BJ (cell line): Measurements from ENCODE around the genes CSTPP1, DDB2, NR1H3 and SPI1.

DNA sequence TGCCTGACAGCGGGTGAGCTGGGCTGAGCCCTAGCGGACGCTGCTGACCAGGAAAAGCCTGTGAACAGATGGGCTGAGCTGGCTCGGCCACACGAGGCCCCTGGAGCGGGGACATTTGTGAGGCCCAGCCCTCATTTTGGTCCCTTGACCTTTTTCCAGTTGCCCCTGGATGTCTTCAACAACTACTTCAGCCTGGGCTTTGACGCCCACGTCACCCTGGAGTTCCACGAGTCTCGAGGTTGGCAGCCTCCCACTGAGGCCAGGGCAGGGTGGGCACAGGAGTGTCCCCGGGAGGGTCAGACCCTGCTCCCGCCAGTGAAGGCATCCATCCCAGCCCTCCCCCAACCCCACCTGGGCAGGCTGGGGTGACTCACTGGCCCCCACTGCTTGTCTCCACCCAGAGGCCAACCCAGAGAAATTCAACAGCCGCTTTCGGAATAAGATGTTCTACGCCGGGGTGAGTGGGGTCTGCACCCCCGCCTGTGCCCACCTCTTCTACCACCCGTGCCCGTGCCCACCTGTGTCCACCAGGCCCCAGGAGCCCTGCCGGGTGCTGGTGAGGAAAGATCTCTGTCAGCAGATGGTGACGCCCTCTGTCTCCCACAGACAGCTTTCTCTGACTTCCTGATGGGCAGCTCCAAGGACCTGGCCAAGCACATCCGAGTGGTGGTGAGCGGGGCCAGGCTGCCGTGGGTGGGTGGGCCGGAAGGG, 7.3 kb upstream of the MDK start:
- CAGE, long polyA plus RNA = no peak
- RRBS = 81% methylated on average over 3 of the region's 25 CpGs

GRCh38 chr11:46380342-46381442, 777 bp upstream of the MDK start:
- CAGE, long polyA plus RNA = start-site peak on the plus strand at chr11:46380751-46381128, 66 and 24 reads in 2 replicates
- RRBS = 5% methylated on average over 36 of the region's 87 CpGs

DNA sequence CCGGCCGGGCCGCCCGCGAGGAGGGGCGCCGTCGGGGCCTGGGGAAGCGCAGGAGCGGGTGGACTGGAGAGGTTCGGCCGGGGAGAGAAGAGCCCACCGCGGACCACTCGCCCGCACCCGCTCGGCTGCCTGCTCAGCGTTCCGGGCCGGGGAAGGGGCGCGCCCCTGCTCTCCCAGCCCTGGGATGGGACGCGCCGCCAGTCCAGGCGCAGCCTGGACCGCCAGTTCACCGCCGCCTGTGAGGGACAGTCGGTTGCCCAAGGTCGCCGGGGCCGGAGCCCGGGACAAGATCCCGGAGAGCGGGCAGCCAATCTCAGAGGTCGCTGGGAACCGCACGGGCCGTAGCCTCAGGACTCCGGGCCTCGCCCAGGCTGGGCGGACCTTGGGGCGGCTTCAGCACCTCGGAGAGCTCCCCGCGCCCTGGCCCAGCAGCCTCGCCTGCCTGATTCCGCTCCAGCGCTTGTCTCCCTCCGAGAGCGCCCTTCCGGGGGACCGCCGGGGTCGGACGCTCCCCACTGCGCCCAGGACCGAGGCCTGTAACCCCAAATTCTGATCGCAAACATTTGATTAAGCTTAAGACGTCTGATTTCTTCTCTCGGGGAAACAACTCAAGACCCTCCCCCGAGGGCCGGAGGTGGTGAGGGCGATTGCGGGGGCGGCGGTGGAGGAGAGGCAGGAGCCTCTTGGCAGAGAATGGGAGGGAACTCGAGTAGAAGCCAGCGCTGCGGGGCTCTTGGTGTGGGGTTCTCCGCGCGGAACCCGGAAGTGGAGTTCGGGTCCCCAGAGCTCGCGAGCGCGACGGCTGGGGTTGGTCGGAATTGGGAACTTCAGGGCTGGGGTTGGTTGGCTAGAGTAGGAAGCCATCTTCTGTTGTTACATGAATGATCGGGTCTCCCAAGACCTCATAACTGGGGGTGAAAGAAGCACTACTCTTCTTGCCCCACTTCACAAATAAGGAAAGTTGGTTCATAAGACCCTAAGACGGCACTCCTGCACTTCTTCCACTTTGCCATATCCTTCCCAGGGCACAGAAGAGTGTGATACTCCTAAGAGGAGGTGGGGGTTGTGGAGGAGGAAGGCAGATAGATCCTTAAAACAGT, 1.1 kb upstream of the CHRM4 start:
- CAGE, long polyA plus RNA = no peak
- RRBS = 2% methylated on average over 26 of the region's 85 CpGs

GRCh38 chr11:46639227-46639981, 22.1 kb downstream of the ATG13 start:
- CAGE, long polyA plus RNA = no peak
- RRBS = no CpG with 5 or more reads among the region's 7 CpGs

- CAGE, long polyA plus RNA = no peak
- RRBS = 96% methylated on average over 3 of the region's 23 CpGs
These were observed 21.5 kb downstream of the ARHGAP1 start for GRCh38 chr11:46678629-46679659.

DNA sequence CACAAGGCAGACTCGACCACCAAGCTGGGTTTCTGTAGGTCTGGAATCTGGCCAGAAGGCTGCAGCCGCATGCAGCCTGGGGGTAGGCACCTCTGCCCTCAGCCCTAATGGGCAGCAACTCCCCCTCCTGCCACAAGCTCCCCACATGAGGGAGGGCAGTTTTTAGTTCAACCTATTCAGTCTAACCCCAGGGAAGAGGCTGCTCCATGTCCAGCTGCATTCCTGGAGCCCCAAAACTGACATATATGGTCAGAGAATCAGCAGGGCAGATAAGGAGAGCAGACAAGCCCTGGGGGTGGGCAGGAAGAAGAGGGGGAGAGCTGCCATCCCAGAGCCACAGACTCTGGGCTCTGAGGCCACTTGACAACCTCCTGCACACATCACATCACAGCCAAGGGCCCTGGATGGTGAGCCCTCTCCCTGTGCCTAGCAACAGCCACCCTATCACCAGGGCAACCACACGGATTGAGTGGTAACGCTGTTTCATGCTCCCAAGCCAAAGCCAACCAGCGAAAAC, 3.2 kb downstream of the ARHGAP1 start:
- CAGE, long polyA plus RNA = no peak
- RRBS = no CpG with 5 or more reads among the region's 5 CpGs

DNA sequence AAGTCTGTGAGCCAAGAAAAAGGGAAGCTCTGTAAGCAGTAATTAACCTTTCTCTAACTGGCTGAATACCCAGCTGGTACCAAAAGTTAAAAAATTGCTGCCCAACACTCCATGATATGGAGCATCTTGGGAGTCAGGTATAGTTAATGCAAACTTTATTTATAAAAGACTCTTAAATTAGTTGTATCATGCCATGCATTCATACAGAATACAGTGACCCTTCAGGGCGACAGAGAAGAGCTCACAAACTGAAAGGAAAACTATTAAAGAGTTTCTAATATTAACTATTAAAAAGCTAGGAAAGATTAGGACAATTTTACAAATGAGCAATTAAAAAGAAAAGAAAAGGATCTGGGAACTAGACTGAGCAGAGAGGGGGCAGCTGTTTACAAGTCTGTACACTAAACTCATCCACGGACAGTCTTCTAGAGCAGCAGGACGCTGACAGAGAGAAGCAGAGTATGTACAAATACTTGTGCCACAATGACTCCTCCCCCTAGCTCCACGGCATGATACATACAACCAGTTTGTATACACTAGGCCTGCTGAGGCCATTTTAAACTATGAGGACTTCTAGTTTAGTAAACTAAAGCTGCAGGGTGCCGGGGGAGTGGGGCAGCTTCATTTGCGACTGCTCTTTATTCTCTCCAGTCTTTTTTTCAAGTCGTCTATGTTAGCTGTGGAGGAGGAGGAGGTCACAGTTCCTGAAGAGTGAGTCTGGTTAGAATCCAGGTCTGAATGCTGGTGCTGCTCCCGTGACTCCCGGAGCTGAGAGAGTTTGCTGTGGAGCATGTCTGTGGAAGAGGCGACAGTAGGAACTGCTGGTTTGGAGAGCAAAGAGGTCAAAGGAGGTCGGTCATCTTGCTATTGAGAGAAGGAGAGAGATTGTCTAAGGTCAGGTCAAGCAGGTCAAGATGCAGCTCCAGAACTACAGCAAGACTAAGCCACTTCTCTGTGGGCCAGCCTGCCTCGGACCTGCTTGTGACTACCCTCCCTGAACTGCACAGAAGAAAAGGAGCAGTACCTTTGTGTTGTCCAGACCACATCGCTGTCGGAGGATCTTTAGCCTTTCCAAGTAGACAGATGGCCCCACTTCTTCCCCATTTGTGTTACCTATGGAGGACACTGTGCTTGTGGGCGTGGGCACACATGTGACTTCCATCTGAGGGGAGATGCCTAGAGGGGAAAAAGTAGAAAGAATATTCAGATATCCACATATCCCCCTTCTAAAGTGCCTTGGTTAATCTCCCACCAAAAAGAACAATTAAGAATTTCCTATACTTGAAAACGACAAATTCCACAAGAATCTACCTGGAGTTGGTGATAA, 24.9 kb downstream of the F2 start:
- CAGE, long polyA plus RNA = no peak
- RRBS = no CpG with 5 or more reads among the region's 16 CpGs

DNA sequence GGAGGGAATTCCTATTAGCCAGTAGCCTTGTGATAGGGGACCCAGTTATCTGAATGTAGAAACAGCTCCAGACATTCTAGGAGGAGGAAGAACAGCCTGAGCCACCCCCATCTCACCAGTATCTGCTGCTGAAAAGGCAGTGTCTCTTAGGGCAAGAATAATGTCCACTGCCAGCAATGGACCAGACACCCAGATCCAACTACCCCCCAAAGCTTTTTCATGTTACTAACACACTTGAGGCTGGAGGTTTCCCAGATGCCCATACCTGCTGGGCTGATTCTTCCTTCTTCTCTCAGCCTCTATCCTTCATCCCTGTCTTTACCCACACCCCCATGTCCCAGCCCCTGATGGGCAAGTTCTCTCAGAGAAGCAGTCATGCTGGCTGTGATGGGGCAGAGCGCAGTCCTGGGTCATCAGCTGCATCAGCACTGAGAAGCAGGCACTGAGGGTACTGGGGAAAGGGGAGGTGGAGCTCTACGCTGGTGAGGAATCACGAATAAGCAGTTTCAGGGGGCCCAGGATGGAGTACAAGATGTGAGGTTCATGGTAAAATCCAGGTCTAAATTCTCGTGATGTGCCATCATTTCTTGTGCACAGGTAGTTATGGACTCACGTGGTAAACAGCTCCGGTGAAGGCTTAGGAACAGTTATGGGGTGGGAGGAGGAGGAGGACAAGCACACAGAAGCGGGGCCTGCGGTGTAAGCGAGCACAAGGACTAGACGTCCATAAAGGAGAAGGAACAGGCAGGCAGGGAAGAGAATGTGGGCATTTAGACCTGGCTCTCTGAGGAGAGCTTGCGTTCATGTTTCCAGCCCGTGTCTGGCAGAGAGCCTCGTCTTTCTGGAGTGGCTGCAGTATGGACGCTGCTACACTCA, 12.4 kb upstream of the CKAP5 start:
- CAGE, long polyA plus RNA = no peak
- RRBS = no CpG with 5 or more reads among the region's 14 CpGs

- CAGE, long polyA plus RNA = no peak
- RRBS = 15% methylated on average over 2 of the region's 19 CpGs
These were observed 5.7 kb downstream of the LRP4 start for GRCh38 chr11:46912485-46913309.

DNA sequence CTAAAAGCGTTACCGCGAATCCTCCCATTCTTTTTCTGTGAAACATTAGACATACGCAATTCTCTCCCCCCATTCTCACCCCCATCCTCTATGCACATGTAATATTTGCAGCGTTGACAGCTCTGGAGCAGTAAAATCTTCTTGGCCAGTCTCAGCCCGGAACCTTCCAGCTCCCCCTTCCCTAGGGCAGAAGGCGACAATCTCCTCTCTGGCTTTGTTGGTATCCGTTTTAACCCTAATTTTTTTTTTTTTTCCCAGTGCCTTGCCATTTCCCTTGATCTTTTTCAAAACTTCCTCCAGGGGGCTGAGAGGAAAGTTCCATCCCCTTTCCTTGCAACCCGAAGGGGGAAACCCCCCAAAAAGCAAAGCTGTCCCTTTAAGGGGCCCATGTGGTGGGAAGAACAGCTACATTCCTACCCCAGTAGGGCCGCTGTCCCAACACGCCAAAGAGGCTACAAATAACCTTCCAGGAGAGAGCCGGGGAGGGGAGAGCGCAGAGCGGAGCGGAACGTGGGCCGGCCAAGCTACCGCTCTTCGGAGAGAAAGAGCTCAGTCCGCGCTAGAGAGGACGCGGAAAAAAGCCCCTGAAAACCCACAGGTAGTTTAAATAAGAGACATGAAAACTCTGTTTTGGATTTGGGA, 1.8 kb downstream of the LRP4 start:
- CAGE, long polyA plus RNA = no peak
- RRBS = no CpG with 5 or more reads among the region's 23 CpGs

- CAGE, long polyA plus RNA = start-site peak on the plus strand at chr11:46936729-46936808, 1,000 and 704 reads in 2 replicates
- RRBS = 2% methylated on average over 6 of the region's 42 CpGs
These were observed at the start of gene CSTPP1 for GRCh38 chr11:46936233-46937526. CSTPP1 (plus strand) TSS chr11:46936761.

DNA sequence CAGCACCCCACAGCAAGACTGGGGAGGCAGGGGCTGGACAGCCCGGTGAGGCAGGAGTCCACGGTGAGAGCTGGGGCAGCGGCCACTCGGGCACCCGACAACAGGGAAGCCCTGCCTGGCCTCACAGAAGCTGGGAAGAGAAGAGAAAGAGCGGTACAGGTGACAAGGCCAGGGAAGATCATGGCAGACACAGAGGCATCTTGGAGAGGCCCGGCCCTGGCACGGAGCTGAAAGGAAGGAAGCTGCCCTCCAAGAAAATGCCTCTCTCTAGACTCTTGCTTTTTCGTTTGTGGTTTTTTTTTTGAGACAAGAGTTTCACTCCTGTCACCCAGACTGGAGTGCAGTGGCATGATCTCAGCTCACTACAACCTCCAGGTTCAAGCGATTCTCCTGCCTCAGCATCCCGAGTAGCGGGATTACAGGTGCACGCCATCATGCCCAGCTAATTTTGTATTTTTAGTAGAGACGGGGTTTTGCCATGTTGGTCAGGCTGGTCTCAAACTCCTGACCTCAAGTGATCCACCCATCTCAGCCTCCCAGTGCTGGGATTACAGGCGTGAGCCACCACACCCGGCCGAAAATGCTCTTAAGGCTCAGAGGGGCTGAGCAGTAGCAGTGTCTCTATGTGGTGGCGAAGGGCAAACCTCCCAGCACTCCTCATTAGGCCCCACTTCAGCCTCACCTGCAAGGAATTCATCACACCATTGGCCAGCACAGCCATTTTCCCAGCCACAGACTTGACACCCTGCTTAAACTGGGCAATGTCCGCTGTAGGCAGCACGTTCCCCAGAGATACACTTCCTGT, 10.9 kb downstream of the ARFGAP2 start:
- CAGE, long polyA plus RNA = no peak
- RRBS = no CpG with 5 or more reads among the region's 20 CpGs

- CAGE, long polyA plus RNA = start-site peak on the plus strand at chr11:47214980-47215113, 308 and 223 reads in 2 replicates
- RRBS = 4% methylated on average over 4 of the region's 45 CpGs
These were observed at the start of gene DDB2 for GRCh38 chr11:47214901-47215972. DDB2 (plus strand) TSS chr11:47214974.

GRCh38 chr11:47257354-47258342, at the start of gene NR1H3:
NR1H3 (plus strand) TSS chr11:47257996.
- CAGE, long polyA plus RNA = no peak
- RRBS = no CpG with 5 or more reads among the region's 16 CpGs

DNA sequence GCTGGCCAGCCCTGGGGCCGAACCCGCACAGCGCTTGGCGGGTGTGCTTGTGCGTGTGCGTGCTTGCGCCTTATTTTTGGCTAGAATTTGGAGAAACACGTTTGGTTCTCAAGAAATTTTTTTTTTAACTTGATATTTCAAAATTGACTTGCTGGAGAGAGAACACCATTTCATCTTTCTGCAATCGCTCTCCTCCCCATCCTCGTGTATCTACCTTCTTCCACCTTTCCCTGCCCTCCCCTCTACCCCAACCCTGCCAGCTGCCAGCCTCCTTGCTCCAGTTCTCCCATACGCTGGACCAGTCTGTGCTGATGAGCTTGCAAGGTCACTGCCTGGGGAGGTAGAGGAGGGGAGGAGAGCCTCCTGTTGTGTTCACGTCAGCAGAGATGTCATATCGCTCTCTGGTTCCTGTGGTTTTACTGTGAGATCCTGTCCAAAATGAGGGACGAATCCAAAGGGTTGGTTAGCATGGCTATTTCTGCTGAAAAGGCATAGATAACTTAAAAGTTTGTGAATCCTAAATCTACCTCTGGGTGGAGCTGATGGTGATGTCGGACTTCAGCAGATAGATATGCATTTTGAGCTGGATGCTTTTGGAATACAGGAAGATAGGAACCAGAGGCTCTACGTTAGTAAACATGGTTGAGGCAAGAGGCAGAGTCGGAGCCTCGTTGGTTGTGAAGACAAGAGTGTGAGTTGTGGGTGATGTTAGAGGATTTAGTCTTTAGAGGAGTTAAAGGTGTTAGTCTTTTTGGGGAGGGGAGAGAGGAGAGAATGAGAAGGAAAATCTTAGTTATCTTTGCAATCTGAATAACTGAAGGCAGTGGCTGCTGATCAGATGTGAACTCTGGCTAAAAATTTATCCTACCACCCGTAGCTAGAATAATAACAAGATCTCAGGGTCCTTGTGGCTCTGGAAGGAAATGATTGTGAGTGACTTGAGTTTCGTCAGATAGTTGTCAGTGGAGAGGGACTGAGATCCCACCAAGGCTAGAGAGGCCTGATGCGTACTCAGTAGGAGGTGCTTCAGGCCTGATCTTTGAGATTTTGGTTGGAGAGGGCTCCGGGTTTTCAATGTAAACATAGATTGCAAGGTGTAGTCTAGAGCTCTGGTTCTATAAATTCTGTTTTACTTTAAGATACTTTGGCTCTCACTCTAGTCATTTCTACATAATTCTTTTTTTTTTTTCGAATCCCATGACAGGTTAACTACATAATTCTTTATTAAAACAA, 13.2 kb downstream of the NR1H3 start:
- CAGE, long polyA plus RNA = no peak
- RRBS = no CpG with 5 or more reads among the region's 23 CpGs

DNA sequence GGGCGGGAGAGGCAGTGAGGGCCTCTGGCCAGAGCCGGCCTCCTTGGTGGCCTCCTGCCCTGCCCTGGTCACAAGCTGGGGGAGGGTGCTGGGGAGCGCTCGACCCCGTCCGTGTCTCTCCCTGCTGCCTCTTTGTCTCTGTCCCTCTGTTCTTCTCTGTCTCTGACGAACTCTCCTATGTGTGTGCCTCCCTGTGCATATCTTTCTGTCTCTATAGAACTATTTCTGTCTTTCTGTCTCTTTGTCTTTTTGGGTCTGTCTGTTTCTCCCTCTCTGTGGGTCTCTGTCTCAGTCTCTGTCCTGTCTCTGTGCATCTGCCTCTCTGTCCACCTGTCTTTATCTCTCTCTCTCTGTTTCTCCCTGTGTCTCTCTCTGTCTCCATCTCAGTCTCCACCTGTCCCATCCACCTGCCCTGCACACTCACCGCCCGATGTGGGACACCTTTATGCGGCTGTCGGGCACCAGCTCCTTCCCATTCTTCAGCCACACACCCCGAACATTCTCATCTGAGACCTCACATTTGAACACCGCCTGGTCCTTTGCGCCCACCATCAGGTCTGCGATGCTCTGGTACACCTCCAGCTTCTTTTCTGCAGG, 10.8 kb downstream of the MYBPC3 start:
- CAGE, long polyA plus RNA = no peak
- RRBS = no CpG with 5 or more reads among the region's 15 CpGs

GRCh38 chr11:47354771-47355708, 2.5 kb upstream of the MYBPC3 start:
- CAGE, long polyA plus RNA = no peak
- RRBS = 3% methylated on average over 22 of the region's 67 CpGs

DNA sequence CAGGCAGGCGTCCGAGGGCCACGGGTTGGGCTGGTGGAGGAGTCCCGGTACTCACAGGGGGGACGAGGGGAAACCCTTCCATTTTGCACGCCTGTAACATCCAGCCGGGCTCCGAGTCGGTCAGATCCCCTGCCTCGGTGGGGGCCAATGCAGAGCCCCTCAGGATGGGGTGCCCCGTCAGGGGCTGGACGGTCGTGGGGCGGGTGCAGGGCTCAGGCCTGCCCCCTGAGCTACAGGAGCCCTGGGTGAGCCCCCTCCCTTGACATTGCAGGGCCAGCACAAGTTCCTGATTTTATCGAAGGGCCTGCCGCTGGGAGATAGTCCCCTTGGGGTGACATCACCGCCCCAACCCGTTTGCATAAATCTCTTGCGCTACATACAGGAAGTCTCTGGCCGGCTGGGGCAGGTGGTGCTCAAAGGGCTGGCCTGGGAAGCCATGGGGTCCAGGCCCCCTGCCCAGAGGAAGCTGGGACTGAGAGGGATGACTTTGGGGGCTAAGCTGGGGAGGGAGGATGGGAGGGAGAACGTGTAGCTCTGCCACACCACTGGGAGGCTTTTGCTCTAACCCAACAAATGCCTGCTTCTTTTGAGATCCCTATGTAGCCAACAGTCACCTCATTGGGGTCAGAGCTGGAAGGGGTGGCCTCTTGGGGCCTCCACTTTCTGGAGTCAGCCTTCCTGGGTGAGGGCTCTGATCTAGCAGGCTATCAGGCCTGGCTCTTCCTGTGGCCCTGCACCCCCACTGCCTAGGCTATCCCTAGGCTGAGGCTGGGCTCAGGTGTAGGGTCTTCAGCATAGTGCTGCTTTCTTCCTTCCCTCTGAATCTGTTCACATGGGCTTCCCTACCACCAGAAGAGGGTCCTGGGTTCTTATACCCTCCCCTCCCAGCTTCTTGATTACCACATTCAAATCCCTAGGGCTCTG, at the start of gene SPI1:
Gene SPI1, minus strand, starts transcription at position 294 of the 924 bp plus-strand sequence.
- CAGE, long polyA plus RNA = no peak
- RRBS = 56% methylated on average over 4 of the region's 21 CpGs

- CAGE, long polyA plus RNA = no peak
- RRBS = no CpG with 5 or more reads among the region's 10 CpGs
These were observed 9.6 kb upstream of the SPI1 start for GRCh38 chr11:47387779-47388593.

- CAGE, long polyA plus RNA = no peak
- RRBS = no CpG with 5 or more reads among the region's 24 CpGs
These were observed 10.7 kb upstream of the SPI1 start for GRCh38 chr11:47388850-47389554.